Colon Carcinoma Metastatic in the Brain (tissue), 2 donors: ENCODE data around the gene OR1R1P.

DNA sequence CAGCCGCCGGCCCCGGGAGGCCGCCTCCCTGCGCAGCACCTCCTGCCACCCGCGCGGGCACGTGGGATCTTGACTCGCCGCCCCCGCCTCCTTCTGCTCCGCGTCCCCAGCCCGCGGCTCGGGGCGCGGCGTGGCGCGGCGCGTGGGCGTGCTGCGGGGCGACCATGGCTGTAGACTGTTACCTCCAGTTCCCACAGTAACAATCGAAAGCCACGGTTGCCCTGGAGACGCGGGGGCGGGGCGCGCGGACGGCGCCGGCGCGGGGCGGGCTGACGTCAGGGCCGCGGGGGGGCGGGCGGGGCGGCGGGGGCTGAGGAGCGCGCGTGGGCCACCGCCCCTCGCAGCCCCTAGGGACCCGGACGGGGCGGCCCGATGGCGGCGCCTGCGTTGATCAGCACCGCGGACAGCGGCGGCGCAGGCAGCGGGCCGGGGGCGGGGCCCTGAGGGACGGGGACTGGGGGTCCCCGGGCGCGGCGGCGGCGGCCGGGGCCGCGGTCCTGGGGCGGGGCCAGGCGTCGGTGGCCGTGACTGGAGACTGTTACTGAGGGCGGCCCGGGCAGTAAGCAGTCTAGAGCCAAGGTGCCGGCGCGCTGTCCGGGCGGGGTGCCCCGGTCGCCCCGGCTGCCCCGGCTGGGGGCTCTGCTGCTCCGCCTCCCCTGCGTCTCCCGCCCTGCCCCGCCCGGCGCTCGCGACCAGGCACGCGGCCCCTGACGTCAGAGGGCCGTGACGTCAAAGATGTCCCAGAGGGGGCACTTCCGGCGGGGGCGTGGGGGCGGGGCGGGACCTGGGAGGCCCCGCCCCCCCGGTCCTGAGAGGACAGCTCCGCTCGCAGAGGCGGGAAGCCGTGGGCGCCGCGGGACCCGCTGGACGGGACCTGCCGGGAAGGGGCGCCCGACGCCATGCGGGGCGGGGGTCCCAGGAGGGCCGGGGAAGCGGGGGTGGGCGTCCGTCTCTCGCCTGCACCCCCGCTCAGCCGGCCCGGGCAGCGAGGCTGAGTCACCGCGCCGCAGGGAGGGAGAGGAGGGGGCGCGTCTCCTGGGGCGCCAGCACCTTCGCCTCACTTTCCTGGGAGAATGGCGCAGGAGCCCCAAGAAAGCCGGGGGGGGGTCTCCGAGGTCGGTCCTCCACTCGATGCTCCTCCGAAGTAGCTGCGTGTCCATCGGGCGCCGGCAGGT is 4.7 kb upstream of the HIC1 start:
- PRO-cap, 2 experiments: peak in 2 of 2 experiments; most common plus-strand start position 278 of the sequence (in 1); most common minus-strand start position 177 of the sequence (in 2)

DNA sequence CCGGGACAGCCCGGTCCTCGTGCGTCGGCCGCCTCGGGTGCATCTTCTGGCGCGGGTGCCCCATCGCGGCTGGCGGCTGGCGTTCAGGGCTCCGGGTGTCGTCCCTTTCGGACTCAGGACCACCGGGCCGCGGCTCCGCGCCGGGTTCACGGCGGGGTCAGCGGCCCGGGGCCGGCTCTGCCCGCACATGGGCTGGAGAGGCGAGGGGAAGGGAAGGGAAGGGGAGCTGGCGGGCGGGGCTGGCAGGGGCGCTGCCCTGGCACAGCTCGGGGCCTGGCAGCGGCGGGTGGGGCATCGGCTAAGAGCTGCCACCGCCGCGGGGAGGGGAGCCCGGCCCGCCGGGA is 346 bp downstream of the HIC1 start:
- PRO-cap, 2 experiments: no peak in any of the 2 experiments

GRCh38 chr17:2071394-2072617 is 16.9 kb downstream of the HIC1 start:
- PRO-cap, 2 experiments: no peak in any of the 2 experiments

DNA sequence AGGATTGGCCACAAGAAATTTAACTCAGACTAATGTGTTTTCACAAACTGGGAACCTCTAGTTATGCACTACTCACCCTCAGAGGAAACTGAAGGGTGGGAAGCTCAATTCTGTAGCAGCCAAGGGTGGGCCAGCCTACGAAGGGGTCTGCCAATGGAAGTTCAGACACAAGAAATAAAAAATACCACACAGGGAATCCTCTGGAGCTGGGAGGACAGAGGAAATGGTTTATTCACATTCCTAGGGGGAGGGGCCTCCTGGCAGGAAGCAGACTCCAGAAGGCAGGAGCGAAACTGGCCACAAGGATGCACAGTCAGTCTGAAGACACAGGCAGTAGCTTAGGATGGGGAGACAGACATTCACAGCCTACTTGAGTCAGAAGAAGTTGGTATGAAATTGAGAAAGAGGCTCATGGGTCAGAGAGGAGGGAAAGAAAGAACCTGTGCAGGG is 36.2 kb downstream of the HIC1 start:
- PRO-cap, 2 experiments: no peak in any of the 2 experiments

GRCh38 chr17:2171678-2172516 is 117.0 kb downstream of the HIC1 start:
- PRO-cap, 2 experiments: no peak in any of the 2 experiments

DNA sequence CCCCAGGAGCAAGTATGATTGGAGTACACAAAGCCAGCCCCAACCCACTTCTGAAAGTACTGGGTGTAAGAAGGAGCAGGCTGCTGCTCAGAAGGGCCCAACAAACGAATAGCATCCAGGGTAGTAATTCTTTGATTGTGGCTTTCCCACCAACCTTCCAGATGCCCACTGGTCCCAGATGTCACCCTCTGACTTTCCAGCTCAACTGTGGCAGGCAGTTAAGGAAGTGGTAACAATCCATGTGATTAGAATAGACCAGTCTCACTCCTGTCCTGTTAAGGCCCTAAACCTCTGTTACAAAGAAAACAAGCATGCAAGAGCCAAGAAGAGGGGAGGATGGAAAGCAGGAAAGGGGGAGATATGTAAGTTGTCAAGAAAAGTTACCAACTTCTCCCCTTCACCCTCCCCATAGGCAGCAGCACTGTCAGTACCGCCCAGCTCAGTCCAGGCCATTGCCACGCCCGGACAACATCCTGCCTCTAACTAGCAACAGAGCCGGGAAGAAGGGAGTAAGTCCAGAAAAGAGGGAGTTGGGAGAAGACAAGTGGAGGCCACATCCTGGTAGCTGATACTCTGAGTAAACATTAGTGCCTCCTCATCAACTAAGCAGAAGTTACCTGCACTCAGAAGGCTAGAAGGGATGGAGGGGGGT is 113.7 kb downstream of the SMG6 start:
- PRO-cap, 2 experiments: no peak in any of the 2 experiments

GRCh38 chr17:2214898-2215498 is 88.6 kb downstream of the SMG6 start:
- PRO-cap, 2 experiments: no peak in any of the 2 experiments

DNA sequence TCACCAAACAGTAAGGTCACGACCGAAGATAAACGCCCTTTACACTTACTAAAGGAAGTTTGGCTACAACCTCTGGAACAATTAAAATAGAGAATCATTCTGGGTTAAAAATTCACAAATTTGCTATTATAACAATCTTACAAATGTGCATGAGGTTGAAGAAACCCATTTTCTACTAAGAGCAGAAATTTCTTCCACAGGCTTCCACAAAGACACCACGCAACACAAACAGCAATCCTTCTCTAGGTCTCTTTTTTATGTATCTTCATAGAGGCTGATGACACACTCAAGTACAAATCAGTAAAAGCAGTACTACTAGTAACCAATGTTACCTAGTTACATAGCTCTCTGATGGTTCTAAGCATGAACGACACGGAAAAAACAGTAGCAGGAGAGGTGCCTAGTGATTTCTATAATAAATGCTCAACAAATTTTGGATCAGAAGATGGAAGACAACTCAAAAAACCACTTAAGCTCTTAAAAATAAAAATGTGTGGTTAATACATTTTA is 40.5 kb downstream of the SMG6 start:
- PRO-cap, 2 experiments: no peak in any of the 2 experiments

GRCh38 chr17:2265725-2266412 is 37.7 kb downstream of the SMG6 start:
- PRO-cap, 2 experiments: no peak in any of the 2 experiments

DNA sequence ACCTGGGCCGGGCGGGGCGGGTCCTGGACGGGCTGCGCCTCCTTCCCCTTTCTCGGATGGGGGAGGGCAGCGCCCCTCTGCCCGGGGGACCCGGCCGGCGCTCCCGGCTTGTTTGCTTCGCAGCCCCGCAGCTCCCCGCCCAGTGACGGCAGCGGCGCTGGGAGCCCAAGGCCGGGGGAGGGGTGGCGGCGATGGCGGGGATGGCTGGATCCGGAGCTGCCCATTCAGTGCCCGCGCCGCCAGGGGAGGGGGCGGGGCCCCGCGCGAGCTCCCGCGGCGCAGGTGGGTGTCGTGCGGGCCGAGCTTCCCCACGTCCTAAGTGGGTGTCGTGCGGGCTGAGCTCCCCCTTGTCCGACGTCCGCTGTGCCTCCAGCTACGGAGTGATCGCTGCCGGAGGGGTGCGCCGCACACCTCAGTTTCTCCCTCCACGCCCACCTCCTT is 567 bp downstream of the SGSM2 start:
- PRO-cap, 2 experiments: peak in 2 of 2 experiments; most common plus-strand start position 191 of the sequence (in 1); most common minus-strand start position 144 of the sequence (in 2)

DNA sequence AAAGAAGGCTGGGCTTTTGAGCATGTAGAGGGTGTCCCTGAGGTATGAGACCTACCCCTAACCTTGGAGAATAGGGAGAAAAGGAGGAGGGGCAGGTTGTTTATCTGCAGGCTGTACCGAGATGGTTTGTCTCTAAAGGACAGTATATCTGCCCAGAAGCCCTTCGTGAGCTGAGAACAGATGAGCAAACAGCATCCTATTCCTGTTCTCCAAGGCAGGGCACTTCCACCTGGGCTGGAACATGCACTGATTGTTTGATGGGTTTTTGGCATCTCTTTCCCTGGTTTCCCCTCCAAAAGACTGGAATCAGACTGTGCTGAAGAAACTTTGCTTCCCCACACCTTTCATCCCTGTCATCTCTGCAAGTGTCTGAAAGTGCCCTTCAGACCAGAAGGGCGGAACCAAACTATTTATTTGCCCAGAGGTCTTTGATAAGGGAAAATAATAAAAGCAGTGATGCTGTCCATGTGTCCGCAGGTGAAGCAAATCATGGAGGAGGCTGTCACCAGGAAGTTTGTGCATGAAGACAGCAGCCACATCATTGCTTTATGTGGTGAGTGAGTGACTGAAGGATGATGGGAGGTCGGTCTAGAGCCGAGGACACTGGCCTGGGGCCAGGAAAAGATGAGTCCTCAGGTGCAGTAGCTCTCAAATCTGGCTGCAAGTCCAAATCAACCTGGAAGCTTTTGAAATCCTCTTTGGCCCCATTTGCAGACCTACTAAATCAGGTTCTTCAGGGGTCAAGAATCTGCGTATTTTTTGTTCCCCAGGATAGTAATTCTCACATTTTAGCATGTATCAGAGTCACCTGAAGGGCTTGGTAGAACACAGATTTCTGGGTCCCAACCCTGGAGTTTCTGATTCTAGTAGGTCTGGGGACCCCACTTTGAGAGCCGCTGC is 6.0 kb downstream of the SGSM2 start:
- PRO-cap, 2 experiments: no peak in any of the 2 experiments

- PRO-cap, 2 experiments: peak in 1 of 2 experiments; most common plus-strand start chr17:2347860 (in 1)
These were observed 10.6 kb downstream of the SGSM2 start for GRCh38 chr17:2347459-2348709.

DNA sequence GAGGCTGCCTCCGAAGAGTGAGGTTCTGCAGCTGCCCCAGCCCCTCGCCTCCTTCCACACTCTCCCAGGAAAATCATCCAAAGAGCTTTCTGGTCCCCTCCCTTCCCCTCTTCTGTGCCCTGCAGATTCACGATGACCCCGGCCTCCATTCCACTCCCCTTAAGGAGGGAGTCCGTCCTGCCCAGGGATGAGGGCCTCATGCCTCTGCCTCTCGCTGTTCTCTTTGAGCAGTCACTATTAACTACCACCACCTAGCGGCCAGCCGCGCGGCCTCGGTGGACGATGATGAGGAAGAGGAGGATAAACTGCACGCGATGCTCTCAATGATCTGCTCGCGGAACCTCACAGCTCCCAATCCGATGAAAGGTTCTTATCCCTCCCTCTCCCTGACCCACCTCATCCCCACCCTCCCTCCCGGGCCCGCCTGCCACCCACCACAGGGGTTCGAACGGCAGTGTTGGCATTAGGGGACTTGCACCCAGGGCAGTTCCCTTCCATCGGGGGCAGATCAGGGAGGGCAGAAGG is 29.8 kb downstream of the SGSM2 start:
- PRO-cap, 2 experiments: no peak in any of the 2 experiments

DNA sequence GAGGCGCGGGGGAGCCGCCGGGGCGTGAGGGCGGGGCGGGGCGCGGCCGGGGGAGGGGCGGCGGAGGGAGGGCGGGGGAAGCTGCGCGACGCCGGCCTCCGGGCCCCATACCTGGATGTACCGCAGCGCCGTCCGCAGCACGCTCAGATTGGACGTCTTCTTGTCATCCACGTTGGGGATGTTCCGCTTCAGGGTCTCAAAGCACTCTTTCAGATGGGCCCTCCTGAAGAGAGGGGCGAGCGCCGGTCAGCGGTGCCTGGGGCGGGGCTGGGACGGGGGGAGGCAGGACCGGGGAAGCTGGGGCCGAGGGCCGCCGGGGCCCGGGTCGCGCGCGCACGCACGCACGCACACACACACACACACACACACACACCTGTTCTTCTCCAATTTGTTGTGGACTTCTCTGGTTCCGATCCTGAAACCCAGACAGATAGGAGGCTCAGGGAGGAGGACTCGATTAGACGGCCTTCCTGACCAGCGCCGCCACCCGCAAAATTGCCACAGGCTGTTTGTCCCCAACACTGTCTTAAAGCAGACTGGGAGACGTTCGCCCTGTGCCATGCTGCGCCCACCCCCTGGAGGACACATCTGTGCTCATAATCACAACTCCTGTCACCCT is 6.8 kb downstream of the MNT start:
- PRO-cap, 2 experiments: peak in 2 of 2 experiments; most common plus-strand start position 108 of the sequence (in 2)

DNA sequence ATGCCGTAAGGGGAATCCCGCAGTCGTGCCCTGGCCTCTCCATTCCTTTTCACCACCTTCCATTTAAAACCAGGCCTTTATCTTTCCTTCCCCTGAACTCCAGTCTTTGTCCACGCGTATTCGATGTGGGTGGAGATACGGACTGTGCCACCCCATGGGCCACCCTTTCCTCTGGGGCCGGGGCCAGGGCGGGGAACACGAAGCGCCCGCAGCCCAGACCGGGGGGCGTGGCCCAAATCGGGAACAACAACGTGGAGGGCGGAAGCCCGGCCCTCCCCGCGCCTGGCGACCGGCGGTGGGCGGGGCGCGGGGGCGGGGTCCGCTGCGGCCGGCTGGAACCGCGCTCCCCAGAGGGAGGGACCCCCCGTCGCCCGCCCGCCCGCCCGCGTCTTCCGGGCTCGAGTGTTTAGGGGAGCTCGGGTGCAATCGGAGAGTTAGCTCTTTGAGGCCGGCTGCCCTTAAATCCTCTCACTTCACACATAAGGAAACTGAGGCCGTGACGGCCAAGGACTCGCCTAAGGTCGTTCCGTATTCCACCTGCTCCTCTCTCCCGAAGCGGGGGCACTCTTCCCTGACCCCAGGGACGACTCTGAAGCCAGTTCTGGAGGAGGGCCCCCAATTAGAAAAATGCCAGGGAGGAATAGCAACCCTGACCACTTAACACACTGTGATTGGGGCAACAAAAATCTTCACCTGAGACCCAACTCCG is 1.1 kb upstream of the MNT start:
- PRO-cap, 2 experiments: peak in 2 of 2 experiments; most common plus-strand start position 325 of the sequence (in 1); most common minus-strand start position 173 of the sequence (in 2)

DNA sequence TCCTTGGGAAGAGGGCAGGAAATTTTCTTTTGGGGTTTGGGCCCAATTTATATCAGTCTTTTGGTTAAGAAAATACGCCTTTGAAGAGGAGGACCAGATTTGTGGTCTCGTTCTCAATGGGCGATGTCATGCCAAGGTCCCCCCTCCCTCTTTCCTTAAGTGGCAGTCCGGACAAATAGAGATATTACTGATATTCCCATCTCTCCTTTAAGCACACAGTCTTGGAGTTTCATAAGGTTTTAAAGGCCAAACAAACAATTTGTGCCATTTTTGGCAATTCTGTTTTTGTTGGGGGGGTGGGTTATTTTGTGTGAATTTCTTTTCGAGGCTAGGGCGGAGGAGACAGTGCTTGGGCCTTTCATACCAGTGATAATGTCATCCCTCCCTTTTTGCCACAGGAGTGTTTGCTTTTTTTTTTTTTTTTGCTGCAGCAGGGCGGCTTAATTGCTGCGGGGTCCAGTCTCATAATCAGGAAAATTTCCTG is 1.6 kb downstream of the PAFAH1B1 start:
- PRO-cap, 2 experiments: no peak in any of the 2 experiments

GRCh38 chr17:2701179-2702168 is 10.1 kb downstream of the CLUH start:
- PRO-cap, 2 experiments: no peak in any of the 2 experiments

- PRO-cap, 2 experiments: no peak in any of the 2 experiments
These were observed 1.4 kb downstream of the RAP1GAP2 start for GRCh38 chr17:2797491-2798208.

DNA sequence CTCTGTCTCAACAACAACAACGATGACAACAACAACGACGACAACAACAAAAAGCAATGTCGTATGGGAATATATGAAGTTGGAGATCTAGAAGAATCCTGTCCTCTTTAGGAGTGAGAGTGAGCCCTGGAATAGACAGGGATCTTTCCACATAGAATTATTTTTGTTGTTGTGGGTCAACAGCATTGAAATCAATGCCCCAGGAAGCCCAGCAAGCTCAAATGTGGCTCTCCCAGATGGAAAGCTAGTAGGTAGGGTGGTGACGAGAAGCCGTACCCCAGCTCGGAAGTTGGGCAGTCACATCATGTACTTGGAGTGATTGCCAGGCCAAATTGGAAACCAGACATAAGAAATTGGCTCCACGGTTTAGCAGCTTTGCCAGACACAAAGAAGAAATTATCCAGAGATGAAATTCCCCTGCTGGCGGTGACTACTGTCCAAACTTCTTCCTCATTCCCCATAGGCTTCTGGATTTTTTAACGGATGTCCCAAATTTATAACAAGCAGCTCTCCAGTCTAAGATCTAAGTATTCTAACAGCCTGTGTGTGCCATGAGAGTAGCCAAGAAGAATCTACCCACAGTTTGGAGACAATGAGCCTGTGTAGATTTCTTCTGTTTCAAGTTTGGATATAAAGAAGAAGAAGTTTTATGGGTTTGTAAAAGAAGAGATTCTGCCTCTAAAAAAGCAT is 95.9 kb downstream of the OR1D5 start:
- PRO-cap, 2 experiments: no peak in any of the 2 experiments

DNA sequence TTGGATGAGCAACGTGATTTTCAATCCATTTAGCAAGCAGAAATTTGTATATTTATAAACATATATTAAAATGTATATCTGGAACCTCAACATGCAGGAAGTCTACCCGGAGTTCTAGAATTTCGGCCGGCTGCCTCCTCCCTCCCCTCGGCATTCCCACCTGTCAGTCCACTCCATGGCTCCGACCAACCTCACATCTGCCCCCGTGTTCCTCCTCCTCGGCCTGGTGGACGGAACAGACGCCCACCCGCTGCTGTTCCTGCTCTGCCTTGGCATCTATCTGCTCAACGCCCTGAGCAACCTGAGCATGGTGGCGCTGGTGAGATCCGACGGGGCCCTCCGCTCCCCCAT is at the start of gene OR1R1P:
OR1R1P (plus strand) TSS at position 176 of the 351 bp plus-strand sequence.
- PRO-cap, 2 experiments: no peak in any of the 2 experiments